Camera-type eye (tissue), 1 donor: Measurements from ENCODE around the genes FAM177B, TP53BP2 and DNAH14.

GRCh38 chr1:222687447-222687876 is 24.8 kb downstream of the AIDA start:
- RAMPAGE, long total RNA: no peak

DNA sequence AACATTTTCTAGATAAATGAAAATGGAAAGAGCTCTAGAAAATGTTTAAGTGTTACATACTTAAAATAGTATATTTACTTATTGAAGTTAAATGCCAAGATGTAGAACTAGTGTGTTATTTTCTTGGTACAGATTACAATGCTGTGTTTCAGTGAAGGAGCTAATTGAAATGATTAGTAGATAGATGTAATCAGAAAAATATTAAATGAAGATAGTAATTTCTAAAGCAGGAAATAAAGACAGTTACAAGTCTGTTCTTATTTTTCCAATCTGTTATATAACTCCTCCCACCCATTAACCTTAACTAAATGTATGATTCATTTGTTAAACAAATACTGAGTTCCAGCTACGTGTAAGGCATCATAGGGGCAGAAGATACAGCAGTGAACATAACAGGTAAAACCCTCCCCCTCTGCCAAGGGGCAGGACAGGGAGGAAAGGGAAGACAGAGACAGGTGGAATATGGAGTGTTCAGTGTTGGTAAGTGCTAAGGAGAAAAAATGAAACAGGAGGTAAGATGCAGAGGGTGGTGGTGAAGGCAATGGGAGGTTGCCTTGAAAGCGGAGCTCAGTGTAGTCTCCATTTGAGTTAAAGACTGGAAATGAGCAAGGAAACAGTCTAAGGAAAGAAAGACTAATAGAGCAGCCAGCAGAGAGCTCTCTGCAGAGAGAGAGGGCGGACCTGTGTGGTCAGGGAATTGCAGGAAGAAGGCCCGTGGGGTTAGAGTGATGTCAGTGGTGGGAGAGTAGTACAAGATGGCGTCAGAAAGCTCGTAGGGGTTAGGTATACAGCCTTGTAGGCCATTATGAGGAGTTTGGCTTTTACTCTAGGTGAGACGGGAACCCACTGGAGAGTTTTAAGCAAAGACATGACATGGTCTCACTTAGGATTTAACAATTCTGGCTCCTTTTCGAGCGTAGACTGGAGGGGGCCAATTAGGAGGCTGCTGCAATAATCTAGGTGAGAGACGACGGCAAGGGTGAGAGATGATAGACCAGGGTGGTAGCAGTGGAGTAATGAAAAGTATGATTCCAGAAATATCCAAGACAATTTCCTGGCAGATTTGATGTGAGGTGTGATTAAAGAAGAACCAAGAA is at the start of gene FAM177B:
Gene FAM177B (plus strand): TSS at position 360 of the 1,097 bp plus-strand sequence.
- RAMPAGE, long total RNA: no peak

DNA sequence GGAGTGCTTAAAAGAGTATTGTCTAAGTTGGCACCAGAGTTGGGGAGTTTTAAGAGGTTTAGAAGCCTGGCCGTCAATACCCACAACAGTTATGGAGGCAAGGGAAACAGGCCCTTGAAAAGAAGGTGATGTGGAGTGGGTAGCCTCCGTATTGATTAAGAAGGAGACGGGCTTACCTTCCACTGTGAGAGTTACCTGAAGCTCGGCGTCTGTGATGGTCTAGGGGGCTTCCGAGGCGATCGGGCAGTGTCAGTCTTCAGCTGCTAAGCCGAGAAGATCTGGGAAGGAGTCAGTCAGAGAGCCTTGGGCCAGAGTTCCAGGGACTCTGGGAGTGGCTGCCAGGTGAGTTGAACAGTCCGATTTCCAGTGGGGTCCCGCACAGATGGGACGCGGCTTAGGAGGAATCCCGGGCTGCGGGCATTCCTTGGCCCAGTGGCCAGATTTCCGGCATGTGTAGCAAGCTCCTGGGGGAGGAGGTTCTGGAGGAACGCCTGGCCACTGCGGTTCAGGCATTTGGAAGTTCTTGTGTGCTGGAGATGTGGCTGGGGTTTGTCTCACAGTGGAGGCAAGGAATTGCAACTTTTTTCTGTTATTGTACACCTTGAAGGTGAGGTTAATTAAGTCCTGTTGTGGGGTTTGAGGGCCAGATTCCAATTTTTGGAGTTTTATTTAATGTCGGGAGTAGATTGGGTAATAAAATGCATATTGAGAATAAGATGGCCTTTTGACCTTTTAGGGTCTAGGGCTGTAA is 115.5 kb downstream of the TLR5 start:
- RAMPAGE, long total RNA: no peak

DNA sequence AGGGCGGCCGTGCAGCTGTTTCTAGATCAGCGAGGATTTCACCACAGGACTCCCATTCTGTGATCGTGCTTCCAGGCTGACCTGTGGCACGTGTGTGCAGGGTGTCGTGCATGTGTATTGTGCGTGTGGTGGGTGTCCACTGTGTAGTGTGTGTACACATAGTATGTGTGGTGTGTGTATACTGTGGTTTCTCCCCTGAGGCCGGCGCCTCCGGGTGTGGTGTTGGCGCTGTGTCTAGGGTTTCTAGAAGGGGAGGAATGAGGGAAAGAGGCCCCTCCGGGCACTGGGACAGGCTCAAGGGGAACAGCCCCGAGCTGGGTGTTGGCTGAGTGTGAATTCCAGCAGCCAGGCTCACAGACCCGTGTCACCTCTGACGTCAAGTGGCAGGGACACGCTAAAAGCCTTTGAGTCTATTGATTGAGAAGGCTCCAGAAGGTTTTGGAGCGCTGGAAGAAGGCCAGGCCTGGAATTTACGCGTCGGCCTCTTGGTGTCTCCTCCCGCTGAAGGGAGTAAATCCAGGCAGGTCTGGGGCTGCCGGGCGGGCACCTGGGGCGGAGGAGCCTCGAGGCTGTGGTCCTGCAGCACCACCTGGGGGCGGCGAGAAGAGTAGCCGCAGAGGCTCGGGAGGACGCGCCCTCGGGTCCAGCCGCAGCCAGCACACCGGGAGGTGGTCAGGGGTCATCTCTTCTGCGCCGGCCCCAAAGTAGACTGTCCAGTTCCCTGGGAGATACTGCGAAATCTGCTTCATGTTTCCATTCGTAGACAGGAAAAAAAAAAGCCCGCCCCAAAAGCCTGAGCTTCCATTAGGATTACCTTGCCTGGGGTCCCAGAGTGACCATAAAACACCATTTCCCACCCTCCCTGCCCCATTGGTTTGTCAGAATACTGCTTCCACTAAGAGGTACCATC is 61.8 kb downstream of the TLR5 start:
- RAMPAGE, long total RNA: no peak

- RAMPAGE, long total RNA: no peak
These were observed 7.8 kb downstream of the CCDC185 start for GRCh38 chr1:223400788-223401714.

DNA sequence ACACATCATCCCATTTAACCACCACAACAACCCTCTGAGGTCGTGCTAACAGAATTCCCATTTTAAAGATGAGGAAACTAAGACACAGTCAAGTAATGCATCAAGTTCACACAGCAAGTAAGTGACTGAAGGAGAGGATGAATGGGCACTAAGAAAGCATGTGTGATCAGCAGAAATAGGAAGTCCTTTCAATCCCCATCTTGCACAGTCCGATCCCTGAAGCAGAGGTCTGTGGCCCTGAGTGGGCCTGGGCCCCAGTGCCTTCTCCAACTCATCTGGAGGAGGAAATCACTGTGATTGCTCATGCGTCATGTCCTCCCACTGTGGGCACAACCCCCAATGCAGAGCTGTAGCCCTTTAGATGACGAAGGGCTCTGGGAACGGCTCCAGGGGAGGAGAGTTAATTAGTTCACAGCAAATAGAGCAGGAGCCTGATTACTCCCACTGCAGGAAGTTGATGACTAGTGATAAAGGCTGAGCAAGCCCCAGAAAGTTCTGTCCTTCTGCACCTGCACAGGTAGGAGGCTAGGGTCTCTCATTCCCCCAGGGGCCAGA is 111.4 kb downstream of the CCDC185 start:
- RAMPAGE, long total RNA: no peak

DNA sequence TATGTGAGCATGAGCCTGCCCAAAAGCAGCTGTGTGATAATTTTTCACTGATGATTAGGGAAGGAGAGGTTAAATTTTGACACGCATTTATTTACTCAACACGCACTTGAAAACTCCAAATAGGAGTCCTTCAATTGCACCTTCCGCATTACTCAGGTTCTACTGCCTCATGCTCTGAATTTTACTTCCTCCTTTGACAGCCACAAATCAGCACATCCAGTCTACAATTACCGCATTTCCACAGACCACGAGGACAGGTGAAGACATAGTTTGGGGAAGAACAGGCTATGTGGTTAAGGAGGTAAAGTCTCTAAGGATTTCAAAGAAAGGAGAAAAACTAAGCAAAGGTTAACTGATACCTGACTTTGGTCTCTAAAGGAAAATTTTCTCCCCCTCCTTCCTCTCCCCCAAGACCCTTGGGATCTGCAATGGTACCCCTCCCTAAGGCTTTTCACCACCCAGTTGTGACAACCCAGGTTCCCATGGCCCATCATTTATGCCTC is 2.5 kb downstream of the CAPN8 start:
- RAMPAGE, long total RNA: no peak

- RAMPAGE, long total RNA: no peak
These were observed 2.8 kb downstream of the CAPN2 start for GRCh38 chr1:223714661-223715934.

DNA sequence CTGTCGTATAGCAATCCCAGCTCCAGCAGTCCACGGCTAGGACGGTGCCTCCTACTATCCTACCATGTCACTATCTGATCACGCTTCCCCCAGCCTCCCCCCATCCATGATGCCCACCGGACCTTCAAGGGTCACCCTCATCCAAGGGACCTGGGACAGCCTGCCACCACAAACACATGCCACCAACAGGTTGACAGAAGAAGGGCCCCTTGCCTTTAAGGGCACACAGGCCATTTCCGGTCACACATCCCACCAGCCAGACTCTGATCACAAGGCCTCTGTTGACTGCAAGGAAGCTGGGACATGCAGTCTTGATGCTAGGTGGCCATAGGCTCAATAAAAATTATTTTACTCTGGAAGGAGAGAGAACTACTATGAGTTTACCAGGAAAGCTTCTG is 58.7 kb downstream of the CAPN2 start:
- RAMPAGE, long total RNA: no peak

- RAMPAGE, long total RNA: no peak
These were observed 59.6 kb downstream of the CAPN2 start for GRCh38 chr1:223771449-223772782.

- RAMPAGE, long total RNA: no peak
These were observed 62.4 kb downstream of the CAPN2 start for GRCh38 chr1:223774690-223775198.

GRCh38 chr1:223793114-223793589 is 52.6 kb downstream of the TP53BP2 start:
- RAMPAGE, long total RNA: no peak

- RAMPAGE, long total RNA: no peak
These were observed 41.6 kb downstream of the TP53BP2 start for GRCh38 chr1:223804067-223804606.

DNA sequence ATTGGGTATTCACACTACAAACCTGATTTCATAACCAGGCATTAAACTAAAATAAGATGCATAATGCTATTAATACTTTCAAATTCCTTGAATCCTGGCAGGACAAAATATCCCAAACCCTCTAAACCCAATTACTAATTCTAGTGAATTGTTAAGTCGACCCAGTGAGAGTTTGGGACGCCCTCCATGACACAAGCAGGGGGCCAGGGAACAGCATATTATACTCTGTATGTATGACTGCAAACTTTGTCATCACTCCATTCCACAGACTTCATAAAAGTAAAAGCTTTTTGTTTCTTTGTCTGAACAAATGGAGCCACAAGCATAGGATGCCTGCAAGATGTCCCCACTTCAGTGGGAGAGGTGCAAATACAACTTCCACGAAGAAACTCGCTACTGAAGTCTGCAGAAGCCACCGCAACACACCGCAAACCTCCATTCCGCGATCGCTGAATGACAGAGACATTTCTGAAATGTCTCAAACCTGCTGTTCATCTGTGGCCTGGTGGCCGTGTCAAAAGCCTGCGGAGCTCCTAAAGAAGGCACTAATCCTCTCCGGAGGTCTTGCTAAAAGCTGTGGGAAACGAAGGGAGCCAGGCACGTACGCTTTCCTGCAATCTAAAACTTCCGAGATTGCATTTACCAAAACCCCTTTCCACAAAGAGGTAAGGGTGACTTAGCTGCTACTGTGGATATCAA is 1.1 kb downstream of the TP53BP2 start:
- RAMPAGE, long total RNA: no peak

DNA sequence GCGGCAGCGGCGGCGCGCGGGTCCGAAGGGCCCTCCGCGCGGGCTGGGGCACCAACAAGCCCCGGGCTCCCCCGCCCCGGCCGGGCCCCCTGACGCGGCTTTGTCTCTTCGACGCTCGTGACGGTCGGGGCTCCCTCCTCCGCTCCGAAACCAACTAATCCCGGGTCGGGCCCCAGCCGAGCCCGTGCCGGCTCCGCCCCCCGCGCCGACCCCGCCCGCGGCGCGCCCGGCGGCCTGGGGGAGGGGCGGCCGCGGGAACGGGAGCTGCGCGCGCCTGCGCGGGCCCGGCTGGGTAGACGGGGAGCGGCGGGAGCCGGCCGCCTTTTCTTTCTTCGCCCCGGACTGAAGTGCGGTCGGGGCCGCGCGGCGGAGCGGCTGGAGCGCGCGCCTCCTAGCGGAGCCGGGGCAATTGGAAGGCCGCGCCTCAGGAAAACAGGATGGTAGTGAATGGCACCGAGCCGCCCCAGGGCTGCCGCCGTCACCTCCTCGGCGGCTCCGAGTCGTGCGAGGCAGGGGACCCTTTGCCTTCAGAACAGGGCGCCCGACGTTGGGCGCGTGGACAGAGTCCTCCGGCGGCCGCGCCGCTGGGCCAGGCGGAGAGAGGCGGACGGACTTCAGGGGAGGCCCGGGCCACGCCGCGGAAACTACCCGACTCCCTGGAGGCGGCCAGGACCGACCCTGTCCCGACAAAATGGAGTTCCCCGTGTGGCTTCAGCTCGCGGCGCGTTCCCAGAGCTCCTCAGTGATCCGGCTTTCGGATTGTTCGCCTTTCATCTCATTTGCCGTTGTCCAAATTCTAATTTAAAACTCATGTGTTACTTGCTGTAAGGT is at the start of gene TP53BP2:
Gene TP53BP2 (minus strand): TSS at position 152 of the 831 bp plus-strand sequence.
- RAMPAGE, long total RNA: no peak

DNA sequence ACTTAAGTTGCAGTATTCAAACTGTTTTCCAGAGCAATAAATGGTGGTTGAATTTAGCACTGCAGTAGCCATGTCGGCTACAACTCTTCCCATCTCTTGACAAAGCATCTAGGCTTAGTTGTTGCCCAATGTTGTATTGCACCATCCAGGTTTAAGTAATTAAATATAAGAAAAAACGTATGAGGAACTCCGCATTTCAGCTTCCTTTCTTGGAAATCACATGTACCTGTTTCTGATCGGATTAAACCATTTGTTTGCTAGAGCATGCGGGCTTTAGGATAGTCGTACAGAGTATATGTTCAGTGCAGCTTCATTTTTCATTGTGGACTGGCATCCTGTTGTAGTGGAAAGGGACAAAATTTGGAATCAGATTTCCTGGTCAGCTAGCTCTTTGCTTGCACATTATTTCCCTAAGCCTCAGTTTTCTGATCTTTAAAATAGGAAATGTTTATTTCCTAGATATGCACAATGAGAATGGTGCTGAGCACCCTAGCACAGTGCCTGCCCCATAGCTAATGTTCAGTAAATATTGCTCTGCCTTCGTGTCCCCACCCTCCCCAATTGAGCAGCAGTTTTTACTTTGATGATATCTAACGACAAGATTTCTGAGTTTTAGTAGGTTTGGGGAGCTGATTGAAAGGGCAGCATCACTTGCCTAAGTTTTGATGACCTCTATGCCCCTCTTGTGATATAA is 1.2 kb downstream of the CNIH4 start:
- RAMPAGE, long total RNA: no peak

DNA sequence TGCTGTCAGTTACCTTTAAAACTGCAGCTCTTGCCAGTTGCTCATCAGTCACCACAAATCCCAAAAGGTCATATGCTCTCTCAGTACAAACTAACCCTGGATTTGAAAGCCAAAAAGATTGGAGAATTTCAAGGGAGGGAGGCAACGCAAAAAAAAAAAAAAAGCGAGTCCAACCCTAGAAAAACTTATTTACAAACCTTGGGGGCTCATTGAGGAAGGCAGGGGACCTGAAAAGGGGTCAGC is 47.1 kb upstream of the DNAH14 start:
- RAMPAGE, long total RNA: no peak

GRCh38 chr1:224929281-224930419 is at the start of gene DNAH14:
Gene DNAH14 (plus strand): TSS chr1:224929675.
- RAMPAGE, long total RNA: no peak

DNA sequence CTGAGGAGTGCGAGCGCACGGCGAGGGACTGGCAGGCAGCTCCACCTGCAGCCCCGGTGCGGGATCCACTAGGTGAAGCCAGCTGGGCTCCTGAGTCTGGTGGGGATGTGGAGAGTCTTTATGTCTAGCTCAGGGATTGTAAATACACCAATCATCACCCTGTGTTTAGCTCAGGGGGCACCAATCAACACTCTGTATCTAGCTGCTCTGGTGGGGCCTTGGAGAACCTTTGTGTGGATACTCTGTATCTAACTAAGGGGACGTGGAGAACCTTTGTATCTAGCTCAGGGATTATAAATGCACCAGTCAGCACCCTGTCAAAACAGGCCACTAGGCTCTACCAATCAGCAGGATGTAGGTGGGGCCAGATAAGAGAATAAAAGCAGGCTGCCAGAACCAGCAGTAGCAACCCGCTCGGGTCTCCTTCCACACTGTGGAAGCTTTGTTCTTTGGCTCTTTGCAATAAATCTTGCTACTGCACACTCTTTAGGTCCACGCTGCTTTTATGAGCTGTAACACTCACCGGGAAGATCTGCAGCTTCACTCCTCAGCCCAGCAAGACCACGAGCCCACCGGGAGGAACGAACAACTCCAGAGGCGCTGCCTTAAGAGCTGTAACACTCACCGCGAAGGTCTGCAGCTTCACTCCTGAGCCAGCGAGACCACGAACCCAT is 45.4 kb upstream of the LBR start:
- RAMPAGE, long total RNA: no peak

DNA sequence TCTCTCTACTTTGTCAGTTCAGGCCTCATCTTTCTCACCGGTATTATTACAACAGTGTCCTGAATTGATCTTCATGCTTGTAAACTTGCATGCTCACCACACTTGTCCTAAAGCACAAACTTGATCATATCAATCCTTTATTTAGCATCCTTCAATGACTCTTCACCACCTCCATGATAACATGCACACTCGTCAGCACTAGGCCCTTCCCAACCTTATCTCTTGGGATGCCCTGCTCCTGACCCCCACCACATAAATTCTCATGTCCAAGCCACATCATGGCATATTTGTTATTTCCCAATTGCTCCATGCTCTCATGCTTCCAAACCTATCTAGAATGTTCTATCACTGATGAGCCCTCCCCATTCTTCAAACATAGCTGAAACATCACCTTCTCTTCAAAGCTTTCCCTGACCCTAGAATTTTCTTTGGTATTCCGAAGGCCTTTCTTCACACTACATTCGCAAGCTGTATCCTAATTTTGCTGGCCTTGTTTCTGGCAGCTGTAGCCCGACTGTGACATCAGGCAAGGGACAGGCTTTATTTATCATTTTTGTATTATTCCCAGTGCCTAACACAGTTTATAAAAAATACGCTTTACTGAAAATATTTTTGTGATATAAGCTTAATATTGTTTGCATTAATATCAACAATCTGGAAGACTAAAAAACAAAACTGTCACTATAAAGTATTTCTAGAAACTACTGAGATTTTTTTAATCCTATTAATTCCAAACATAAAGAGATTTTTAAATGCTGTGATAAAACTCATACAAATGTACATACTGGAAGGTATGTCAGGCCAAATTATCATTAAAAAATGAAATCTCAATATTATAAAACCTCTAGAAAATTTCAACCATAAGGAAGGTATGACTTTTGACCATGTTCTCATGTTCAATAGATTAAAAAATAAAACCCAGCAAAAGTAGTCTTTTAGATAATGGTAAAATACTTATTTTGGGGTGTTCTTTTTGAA is 102.8 kb downstream of the ENAH start:
- RAMPAGE, long total RNA: no peak